ENCODE data around the genes ACOT2, COQ6 and ABCD4.

DNA sequence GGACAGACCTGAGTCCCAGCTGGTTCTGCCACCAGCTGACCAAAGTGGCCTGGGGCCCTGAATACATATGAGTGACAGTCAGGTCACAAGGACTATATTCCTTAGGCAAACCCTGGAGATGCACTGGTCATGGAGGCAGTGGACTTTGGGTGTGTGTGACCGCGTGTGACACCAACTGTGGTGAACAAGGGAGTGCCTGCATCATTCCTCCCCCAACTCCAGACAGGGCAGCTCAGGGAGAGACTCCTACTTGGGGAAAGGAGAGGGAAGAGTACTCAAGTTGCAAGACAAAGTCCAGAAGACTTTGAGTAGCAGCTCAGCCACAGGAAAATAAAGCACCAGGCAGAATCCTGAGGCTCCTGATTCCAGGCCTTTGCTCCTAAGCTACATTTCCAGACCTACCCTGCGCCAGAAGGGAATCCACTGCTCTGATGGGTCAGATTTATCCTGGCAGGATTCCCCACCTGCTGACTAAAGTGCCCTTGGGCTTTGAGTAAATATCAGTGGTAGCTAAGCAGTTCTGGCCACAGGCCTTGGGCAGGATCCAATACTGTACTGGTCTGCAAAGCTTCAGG is 10.6 kb upstream of the ACOT1 start:
- PRO-cap, 2 experiments: no peak in any of the 2 experiments
- RAMPAGE, long total RNA, 5 experiments: no peak in any of the 5 experiments

- PRO-cap, 2 experiments: no peak in any of the 2 experiments
- RAMPAGE, long total RNA, 5 experiments: no peak in any of the 5 experiments
Measured at GRCh38 chr14:73567352-73568616, 1.2 kb upstream of the ACOT2 start.

DNA sequence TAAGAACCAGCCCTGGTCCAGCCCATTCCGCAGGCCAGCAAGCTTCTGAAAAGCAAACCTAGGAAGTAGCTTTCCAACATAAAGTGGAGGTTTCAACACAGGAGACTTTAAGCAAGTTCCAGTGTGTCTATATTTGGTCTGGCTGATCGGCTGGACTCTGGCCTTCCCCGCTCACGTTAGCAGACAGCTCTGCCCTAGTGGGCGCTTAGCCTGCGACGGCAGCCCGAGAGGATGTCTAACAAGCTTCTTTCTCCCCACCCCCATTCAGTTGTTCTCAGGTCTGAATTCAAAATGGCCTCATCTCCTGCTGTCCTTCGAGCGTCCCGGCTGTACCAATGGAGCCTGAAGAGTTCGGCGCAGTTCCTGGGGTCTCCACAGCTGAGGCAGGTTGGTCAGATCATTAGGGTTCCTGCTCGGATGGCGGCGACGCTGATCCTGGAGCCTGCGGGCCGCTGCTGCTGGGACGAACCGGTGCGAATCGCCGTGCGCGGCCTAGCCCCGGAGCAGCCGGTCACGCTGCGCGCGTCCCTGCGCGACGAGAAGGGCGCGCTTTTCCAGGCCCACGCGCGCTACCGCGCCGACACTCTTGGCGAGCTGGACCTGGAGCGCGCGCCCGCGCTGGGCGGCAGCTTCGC is at the start of gene ACOT2:
TSS of gene ACOT2 (plus strand) at position 204 of the 635 bp plus-strand sequence.
- PRO-cap, 2 experiments: peak in 2 of 2 experiments; most common plus-strand start position 267 of the sequence (in 2); most common minus-strand start position 191 of the sequence (in 2)
- RAMPAGE, long total RNA, 5 experiments: start-site peak on the plus strand in 3 of 5 experiments, centred at positions 276 to 279 of the sequence, 32 to 35 reads per replicate

DNA sequence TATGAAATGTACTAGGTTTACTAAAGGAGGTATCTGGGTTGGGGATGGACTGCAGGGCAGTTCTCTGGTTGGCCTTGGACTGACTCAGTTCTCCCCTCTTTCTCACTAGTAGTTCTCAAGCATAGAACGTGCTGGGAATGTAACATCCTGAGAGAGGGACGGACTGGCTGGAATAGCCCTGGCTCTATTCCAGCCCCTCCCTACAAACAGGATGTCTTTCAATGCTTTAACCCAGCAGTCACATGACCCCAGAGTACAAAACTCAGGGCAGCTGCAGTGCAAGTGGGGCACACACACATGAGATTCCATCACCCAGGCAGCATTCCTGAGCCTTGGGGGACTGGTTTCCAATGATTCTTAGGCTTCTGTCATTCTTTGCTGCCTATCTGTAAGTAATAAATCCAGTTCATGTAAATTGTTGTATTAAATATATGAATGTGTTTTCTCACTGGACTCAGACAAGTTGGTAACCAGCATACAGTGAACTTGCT is 1.6 kb upstream of the ACOT6 start:
- PRO-cap, 2 experiments: no peak in any of the 2 experiments
- RAMPAGE, long total RNA, 5 experiments: no peak in any of the 5 experiments

GRCh38 chr14:73718432-73719584 is 4.6 kb upstream of the PNMA1 start:
- PRO-cap, 2 experiments: no peak in any of the 2 experiments
- RAMPAGE, long total RNA, 5 experiments: no peak in any of the 5 experiments

GRCh38 chr14:73724352-73724666 is 10.1 kb upstream of the PNMA1 start:
- PRO-cap, 2 experiments: no peak in any of the 2 experiments
- RAMPAGE, long total RNA, 5 experiments: no peak in any of the 5 experiments

GRCh38 chr14:73724877-73725144 is 10.6 kb upstream of the PNMA1 start:
- PRO-cap, 2 experiments: no peak in any of the 2 experiments
- RAMPAGE, long total RNA, 5 experiments: no peak in any of the 5 experiments

GRCh38 chr14:73729822-73730196 is 15.6 kb upstream of the PNMA1 start:
- PRO-cap, 2 experiments: no peak in any of the 2 experiments
- RAMPAGE, long total RNA, 5 experiments: no peak in any of the 5 experiments

GRCh38 chr14:73737880-73738295 is 22.2 kb downstream of the MIDEAS start:
- PRO-cap, 2 experiments: no peak in any of the 2 experiments
- RAMPAGE, long total RNA, 5 experiments: no peak in any of the 5 experiments

- PRO-cap, 2 experiments: no peak in any of the 2 experiments
- RAMPAGE, long total RNA, 5 experiments: no peak in any of the 5 experiments
Measured at GRCh38 chr14:73752203-73752980, 7.7 kb downstream of the MIDEAS start.

DNA sequence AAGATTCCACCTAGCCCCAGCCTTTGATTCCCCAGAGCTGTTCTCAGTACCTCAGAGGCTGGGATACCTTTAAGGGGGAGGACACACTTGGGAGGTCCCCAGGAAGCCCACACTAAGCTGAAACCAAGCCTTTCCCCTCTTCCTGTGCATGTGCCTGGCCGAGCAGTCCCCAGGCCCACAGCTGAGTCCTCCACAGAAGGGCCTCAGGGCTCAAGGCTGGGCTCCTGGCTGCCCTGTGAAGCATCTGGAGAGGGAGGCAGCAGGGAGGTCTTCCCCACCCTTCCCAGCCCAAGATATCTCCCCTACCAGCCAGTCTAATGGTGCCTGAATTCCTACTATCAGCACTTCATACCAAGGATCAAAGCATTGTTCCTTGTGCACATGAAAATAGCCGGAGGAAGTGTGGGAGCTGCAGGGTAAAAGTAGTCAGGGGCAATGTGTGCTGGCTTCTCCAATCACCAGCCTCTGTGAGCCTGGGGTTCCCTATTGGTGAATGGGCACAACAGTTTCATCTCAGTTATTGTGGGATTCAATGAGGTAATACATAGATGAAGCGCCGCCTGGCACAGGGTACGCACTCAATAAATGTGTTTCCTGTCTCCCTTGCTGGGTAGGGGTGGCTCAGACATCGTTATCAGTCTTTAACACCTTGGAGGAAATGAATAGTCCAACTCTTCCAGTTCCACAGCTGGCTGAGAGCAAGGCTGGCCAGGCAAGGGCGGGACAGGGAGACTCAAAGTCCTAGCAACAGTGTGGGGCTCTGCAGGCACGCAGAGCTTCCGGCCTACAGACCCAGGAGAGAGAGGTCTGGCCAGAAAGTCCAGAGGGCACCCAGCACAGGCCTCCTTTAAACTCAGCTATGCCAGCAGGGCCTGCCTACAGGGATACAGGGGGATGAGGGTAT is 6.9 kb downstream of the MIDEAS start:
- PRO-cap, 2 experiments: no peak in any of the 2 experiments
- RAMPAGE, long total RNA, 5 experiments: no peak in any of the 5 experiments

- PRO-cap, 2 experiments: no peak in any of the 2 experiments
- RAMPAGE, long total RNA, 5 experiments: no peak in any of the 5 experiments
Measured at GRCh38 chr14:73770604-73771149, 10.6 kb upstream of the MIDEAS start.

DNA sequence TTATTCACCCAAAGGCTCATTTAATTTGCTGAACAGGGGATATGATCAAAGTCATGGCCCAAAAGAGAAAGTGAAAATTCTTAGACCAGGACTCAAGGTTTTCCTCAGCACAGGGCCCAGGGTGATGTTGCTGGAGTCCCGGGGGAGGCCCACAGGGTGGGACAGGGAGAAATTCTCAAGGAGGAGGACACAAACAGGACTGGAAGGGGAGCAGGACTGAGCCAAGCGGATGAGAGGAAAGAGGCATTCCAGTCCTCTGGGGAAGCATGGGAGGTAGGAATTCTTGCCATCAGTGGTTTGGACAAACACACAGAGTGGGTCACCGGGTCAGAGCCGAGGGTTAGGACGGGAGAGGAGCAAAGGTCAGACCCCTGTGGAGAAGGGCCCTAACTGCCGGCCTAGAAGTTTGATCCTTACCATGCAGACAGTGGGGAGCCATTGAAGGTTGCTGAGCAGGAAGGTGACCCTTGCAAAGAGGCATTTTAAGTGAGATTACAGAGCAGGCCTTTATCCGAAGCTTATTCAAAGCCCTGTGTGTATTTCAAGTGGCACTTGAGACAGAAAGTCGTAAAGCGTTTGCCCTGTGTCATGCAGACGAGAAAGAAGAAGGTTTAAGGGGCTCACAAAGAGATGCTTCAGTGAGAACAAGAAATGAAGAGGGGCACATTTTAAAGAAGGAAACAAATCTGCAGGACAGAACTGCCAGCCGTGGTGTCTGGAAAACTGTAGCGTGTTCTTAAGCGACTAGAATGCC is 23.2 kb upstream of the MIDEAS start:
- PRO-cap, 2 experiments: no peak in any of the 2 experiments
- RAMPAGE, long total RNA, 5 experiments: no peak in any of the 5 experiments

- PRO-cap, 2 experiments: no peak in any of the 2 experiments
- RAMPAGE, long total RNA, 5 experiments: no peak in any of the 5 experiments
Measured at GRCh38 chr14:73784338-73785208, 24.5 kb upstream of the MIDEAS start.

- PRO-cap, 2 experiments: peak in 2 of 2 experiments; most common plus-strand start chr14:73949953 (in 2); most common minus-strand start chr14:73949863 (in 2)
- RAMPAGE, long total RNA, 5 experiments: start-site peak on the plus strand in 1 of 5 experiments, at chr14:73950307-73950330 at its widest, 133 reads per replicate; start-site peak on the minus strand in 1 of 5 experiments, at chr14:73950082-73950124 at its widest, 84 reads per replicate
Measured at GRCh38 chr14:73949620-73950959, at the start of gene COQ6. Gene COQ6 (plus strand): TSS chr14:73950302.

- PRO-cap, 2 experiments: peak in 2 of 2 experiments; most common plus-strand start chr14:74018395 (in 1); most common minus-strand start chr14:74018442 (in 1)
- RAMPAGE, long total RNA, 5 experiments: no peak in any of the 5 experiments
Measured at GRCh38 chr14:74018161-74018877, 769 bp downstream of the ENTPD5 start.

DNA sequence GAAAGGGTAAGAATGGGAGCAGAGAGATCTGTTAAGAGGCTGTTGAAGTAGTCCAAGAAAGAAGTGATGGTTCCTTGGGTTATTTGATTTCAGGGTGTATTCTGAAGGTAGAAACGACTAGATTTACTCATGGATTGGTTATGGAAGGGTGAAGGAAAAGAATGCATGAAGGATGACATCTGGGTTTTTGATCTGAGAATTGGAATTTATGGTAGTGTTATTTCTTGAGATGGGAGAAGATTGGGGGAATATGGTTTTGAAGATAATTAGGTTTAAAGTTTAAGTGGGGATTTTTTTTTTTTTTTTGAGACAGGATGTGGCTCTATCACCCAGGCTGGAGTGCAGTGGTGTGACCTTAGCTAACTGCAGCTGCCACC is 4.3 kb downstream of the LIN52 start:
- PRO-cap, 2 experiments: no peak in any of the 2 experiments
- RAMPAGE, long total RNA, 5 experiments: no peak in any of the 5 experiments

DNA sequence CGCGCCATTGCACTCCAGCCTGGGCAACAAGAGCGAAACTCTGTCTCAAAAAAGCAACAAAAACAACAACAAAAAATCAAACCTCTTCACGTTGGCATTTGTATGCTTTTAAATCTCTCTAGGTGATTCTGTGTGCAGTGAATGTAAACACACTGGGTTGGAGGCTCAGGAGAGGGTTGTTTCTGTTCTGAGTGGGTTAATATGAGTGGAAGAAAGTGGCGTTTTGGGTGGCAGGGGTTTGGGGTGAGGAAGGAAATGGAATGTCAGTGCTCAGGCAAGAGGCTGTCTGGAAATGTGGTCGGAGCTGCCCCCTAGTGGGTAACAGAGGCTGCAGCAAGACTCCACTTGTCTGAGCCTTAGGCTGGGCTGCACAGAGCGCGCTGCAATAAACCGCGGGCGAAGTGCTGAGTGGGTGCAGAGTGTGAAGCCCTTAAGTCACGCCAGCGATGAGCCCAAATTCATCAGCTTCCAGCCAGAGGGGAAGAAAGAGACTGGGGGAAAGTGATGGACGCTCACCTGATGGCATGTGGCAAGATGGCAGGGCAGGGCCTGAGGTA is 12.2 kb downstream of the VSX2 start:
- PRO-cap, 2 experiments: no peak in any of the 2 experiments
- RAMPAGE, long total RNA, 5 experiments: no peak in any of the 5 experiments

- PRO-cap, 2 experiments: peak in 2 of 2 experiments; most common plus-strand start chr14:74303069 (in 2); most common minus-strand start chr14:74302934 (in 2)
- RAMPAGE, long total RNA, 5 experiments: start-site peak on the minus strand in 3 of 5 experiments, at chr14:74302931-74302991 at its widest, 152 to 675 reads per replicate
Measured at GRCh38 chr14:74302333-74303395, at the start of gene ABCD4. Gene ABCD4 (minus strand): TSS chr14:74302934.

DNA sequence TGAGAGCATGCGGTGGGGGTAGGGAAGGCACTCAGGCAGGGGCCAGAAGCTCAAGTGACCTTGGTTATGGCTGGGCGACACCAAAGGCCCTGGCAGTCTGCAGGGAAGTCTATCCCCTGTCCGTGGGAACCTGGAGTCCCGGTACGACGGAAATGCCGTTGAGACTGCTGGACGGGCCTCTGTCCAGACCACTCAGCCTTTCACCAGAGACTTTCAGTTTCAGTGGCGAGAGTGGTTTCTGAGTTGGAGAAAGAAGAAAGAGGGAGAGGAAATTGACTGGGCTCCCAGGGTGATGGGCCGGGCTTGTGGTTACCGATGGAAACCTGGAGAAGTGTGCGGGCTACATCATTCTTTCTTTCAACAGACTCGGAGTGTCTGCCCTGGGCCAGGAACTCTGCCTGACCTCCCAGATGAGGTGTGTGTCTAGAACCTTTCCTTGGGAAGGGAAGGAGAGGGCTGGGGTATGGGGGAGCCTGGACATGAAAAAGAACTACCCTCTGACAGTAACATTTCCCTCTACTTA is 21.0 kb downstream of the ISCA2 start:
- PRO-cap, 2 experiments: peak in 2 of 2 experiments; most common plus-strand start position 360 of the sequence (in 2); most common minus-strand start position 215 of the sequence (in 1)
- RAMPAGE, long total RNA, 5 experiments: no peak in any of the 5 experiments